Melanocyte of skin (primary cell): ENCODE data around the genes ARG1, CTAGE9, MOXD1 and SLC18B1.

DNA sequence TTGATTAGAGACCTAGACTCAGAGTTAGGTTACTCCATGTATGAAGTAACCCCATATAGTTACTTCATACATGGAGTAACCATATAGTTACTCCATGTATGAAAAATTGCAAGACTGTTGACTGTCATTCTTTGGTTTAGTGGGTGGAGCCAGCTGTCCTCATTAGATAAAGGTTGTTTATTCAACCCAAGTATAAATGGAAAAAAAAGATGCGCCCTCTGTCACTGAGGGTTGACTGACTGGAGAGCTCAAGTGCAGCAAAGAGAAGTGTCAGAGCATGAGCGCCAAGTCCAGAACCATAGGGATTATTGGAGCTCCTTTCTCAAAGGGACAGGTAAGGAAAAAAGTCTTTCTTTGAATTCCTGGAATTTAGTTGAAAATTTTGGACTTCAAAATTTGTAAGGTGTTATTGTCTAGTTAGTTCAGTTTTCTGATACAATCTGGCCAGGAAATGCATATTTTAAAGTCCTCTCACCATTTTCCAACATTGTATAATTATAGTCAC is at the start of gene ARG1:
ARG1 (plus strand) TSS at position 221 of the 505 bp plus-strand sequence.
- CAGE, long polyA plus RNA, 2 experiments, result no peak in any of the 2 experiments

GRCh38 chr6:131580224-131580517 is 7.1 kb downstream of the ARG1 start:
- CAGE, long polyA plus RNA, 2 experiments, result no peak in any of the 2 experiments

- CAGE, long polyA plus RNA, 2 experiments, result no peak in any of the 2 experiments
Observed at GRCh38 chr6:131710823-131711300, at the start of gene CTAGE9. Gene CTAGE9 (minus strand): TSS chr6:131711017.

- CAGE, long polyA plus RNA, 2 experiments, result start-site peak on the minus strand in 1 of 2 experiments, at chr6:131948977-131949031 at its widest, 16 to 38 reads per replicate
Observed at GRCh38 chr6:131948495-131949566, 2.3 kb downstream of the CCN2 start.

- CAGE, long polyA plus RNA, 2 experiments, result start-site peak on the minus strand in 2 of 2 experiments, at chr6:132401482-132401530 at its widest, 52 to 349 reads per replicate
Observed at GRCh38 chr6:132401160-132401806, at the start of gene MOXD1. Gene MOXD1 (minus strand): TSS chr6:132401475.

DNA sequence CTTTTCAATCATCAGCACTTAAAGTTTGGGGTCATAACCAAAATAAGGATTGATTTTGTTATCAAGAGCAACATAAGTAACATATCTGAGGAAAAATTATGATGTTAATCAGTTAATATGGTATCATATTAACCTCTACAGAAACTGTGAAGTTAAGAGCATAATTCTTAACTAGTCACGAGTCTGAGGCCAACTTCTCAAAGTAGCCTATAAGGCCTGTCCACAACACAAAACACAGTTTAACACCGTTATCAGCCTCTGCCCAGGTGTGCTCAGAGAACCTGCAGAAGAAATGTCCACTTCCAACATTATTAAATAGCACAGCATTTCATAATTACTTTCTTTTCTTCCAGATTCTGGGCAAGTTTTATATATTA is 1.1 kb downstream of the STX7 start:
- CAGE, long polyA plus RNA, 2 experiments, result no peak in any of the 2 experiments

DNA sequence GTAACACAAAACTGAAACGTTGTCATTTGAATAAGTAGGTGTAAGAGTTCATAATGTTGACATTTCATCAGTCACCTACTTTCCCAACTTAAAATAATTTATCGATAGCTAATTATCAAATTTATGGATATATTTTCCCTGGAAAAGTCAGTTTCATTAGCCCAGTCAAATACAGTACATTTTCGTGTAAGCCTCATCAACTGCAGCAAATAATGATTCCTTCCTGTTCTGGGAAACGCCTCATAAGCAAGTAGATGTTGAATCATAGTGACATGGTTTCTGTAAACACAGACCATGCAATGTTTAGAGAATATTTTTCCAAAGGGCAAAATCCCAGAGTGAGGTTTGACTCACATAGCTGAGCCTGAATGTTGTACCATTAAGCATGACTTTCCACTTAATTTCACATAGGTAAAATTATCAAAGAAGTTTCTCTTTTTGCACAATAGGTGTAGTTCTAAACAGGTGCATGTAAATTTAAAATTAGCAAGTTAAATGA is 16.7 kb upstream of the VNN1 start:
- CAGE, long polyA plus RNA, 2 experiments, result no peak in any of the 2 experiments

DNA sequence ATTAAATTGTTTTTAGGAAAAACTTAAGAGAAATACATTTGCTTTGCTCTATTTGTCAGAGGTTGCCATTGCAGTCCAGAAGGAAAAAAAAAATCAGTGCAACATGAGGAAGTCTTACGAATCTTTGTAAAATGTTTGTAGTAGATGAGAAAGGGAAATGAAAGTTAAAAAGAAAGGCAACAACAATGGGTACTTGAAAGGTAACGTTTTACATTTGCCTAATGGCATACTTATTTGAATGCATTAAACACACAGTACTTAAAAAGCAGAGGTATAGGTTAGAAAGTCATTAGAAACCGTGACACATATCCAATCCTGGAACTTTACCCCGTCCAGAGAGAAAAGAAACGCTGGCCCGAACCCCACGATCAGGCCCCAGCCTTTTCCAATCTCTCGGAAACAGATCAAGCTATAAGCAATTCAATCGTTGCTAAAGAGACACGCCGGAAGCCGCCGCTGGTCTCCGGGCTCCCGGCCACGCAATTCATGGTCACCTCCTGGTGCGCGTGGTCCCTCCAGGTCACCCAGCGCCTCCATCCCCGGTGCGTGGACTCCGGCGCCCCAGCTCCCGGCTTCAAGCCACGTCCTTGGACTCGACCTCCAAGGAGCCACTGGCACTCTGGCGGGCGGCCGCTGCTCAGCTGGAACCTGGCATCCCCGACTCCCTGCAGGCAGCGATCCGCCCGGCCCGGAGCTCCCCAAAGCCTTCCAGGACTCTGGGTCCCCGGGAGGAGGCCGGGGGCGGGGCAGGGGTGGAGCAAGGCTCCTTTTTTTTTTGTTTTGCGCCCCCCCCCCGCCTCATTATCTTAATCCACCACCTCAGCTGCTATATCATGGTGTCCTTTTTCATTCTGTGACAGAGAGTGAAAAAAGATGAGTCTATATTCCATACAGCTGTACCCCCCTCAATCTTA is at the start of gene SLC18B1:
SLC18B1 (minus strand) TSS at position 718 of the 914 bp plus-strand sequence.
- CAGE, long polyA plus RNA, 2 experiments, result no peak in any of the 2 experiments

GRCh38 chr6:133046955-133047389 is 194.2 kb upstream of the EYA4 start:
- CAGE, long polyA plus RNA, 2 experiments, result no peak in any of the 2 experiments

DNA sequence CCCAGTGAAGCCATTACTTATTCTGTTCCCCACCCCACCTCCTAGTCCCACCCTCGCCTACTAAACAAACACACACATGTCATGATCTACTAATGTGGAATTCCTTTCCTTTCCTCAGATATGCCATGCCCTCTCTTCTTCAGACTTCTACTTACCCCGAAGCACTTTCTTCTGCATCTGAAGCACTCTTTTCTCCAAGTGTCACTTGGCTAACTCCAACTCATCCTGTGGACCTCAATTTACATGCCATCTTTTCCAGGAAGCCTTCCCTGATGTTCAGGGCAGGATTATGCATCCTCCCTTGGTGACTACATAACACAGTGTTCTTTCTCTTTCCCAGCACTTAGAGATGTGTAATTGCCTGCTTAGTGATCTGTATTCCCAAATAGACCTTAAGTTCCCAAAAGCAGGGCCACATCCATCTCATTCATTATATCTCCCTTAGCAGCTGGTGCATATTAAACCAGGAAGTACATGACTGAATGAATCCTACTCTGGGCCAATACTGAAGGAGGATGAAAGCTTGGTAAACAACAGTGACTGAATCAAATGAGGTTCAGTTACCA is 121.6 kb upstream of the TCF21 start:
- CAGE, long polyA plus RNA, 2 experiments, result no peak in any of the 2 experiments

DNA sequence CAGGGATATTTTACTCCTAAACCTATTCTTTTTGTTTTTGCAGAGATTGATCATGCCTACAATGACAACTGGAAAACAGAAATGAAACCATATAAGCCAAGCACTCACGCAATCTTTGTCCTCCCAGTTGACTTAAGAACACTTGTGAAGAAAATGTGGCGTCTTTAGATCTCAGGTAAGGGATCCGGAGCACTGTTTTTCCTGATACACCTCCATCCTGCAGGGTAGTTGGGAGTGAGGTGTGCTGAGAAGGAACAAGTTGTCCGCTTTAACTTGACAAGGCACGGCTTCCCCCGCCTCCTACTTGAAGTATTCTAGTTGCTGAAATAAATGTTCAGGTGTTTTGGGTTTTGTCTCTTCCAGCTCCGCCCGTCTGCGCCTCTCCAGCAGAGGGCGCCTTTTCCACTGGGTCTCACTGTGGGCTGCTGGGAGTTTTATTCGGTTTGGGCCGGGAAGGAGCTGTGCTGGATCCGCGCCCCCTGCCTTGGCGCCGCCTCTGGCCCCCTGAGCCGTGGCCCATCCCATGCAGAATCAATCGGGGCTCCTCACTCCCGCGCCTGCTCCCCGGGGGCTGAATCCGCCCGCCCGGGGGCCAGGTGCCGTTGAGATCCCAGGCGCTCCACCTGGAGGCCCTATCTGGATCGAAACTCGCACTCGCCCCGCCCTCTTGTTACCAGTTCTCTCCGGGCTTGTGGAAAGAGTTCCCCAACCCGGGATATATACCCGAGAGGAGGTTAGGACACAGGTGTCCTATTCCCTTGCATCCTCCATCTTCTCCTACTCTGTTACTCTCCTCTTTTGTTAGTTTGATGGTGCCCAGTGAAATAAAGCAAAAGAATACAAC is 51.1 kb upstream of the TCF21 start:
- CAGE, long polyA plus RNA, 2 experiments, result no peak in any of the 2 experiments

DNA sequence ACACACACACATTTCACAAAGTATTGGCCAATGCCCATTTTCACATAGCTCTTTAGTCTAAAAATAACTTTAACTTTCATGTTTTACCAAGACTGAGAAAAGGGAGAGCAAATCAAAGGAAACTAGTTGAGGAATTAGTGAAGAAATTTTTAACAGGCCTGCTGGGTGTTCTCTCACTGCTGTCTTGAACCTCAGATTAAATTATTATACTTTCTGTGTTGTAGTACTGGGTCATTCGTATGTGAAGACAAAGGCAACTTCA is 1.7 kb upstream of the TCF21 start:
- CAGE, long polyA plus RNA, 2 experiments, result no peak in any of the 2 experiments

DNA sequence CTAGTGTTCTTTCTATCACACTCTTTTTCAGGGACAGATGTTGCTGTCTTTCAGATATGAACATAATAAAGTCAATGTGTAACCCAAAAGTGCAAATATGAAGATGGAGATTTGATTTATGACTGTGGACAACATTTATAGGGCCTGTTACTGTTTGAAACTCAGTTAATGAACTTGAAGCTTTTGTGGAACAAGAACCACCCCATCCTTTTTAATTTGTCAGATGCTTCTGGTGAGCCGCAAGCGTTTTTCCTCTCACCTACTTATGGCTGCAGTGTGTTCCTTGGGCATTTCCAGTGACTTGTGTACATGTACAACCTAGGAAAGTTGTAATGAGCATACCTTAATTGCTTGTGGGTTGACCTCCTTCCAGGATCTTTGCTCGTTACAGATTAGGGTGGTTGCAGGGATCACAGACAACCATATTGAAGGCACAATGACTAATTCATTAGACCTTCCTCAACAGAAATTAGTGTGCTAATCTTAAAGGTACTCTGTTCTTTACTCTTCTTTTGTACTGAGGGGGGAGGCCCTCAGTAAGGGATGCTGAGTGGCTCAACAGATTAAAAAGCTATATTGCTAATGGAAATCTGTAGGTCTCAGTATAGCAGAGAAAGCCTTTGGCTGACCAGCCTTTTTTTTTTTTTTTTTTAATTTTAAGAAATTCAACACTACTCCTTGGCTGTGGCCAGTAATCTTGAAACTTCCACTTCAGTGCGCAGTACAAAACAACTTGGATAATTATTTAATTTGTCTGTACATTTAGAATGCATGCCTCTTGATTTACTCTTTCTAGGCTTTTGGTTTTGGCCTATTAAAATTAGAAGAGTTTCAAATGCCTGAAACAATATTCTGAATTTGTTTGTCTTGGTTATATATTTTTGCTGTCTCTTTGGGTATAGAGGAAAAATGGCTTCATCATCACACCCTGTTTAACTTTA is 7.0 kb downstream of the TBPL1 start:
- CAGE, long polyA plus RNA, 2 experiments, result no peak in any of the 2 experiments

GRCh38 chr6:133988605-133989301 is 35.7 kb downstream of the TBPL1 start:
- CAGE, long polyA plus RNA, 2 experiments, result no peak in any of the 2 experiments

DNA sequence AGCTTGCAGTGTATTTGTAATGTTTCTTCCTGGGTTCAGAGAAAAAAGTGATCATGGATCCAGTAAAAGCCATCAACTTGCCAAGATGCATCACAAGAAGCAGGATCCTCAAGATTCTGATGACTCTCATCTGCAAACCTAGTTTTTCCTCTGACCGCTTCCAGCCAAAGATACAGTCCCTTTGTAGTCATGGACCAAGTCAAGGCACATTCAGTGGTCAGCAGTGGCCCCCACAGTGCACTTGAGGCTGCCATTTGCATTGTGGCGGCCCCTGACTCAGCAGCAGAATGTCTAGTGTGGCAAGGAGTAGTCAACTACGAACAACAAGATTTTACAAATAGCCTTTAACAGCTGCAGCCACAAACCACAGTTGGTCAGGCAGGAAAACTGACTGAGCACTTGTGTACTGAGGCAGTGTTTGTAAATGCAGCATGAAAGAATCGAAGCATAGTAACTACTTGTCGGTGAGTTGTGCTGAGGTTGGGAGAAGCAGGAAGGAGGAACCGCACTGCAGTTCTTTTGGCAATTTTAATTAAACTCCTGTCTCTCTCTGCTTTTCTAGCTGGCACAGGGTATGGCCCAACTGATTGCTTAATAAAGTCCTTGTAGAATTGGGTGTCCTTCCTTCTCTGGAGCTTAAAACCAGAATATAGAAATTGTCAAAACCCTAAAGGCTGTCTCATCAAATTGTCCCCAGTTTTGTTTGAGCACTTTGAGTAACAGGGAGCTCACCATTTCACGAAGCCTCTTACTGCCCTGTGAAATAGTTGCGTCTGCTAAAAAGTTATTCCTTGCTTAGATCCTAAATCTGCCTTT is 49.5 kb downstream of the SLC2A12 start:
- CAGE, long polyA plus RNA, 2 experiments, result no peak in any of the 2 experiments

DNA sequence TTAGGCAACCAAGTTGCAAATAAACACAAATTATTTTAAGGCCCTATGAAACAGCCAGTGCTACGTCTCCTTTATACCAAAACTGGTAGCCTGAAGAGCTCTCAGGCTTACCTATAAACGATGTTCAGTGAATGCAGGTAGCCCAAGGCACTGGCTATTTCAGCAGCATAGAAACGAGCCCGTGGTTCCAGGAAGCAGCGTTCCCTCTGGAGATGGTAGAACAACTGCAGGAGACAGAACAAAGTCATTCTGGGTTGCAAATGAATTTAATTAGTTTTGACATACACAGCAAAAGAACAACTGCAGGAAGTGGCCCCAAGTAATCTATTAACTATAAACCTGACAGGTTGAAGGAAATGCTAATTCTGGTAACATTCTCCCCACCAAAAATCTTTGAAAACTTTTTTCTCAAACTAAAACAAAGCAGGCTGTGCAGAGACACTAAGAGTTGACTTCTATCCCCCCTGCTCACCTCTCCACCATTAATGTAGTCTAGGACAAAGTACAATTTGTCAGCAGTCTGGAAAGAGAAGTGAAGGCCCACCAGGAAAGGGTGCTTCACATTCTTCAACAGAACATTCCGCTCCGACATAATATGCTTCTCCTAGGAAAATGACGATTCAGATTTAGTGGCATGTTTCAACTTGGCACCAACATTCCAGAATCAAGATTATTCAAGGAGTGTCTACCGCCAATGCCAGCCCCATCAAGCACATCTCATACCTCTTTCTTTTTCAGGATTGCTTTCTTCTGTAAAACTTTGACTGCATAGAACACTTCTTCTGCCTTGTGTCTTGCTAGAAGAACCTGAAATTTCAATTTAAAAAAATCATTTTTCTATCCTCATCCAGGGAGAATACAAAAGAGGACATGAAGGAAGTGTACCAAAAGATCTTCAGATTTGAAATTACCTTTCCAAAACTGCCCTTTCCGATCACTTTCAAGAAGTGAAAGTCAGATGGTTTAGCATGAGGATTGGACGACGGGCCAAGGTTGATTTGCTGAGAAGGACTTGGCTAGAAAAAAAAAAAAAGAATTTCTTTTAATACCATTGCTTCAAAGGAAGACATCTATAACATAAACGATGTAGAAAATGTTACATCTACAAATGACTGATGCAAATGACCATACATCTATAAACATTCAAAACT is 120.5 kb upstream of the SLC2A12 start:
- CAGE, long polyA plus RNA, 2 experiments, result no peak in any of the 2 experiments

DNA sequence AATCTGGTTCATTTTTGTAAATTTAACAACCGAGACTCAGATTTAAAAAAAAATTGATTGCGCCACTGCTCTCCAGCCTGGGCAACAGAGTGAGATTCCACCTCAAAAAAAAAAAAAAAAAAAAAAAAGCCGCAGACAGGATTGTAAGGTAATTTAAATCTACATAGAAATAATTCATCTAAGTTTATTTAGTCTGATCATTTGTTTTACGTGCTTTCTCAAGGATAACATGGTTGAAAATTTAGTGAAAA is 65.5 kb downstream of the SGK1 start:
- CAGE, long polyA plus RNA, 2 experiments, result no peak in any of the 2 experiments

- CAGE, long polyA plus RNA, 2 experiments, result no peak in any of the 2 experiments
Observed at GRCh38 chr6:134307384-134307662, 10.6 kb downstream of the SGK1 start.

GRCh38 chr6:134312217-134312799 is 5.6 kb downstream of the SGK1 start:
- CAGE, long polyA plus RNA, 2 experiments, result no peak in any of the 2 experiments

- CAGE, long polyA plus RNA, 2 experiments, result no peak in any of the 2 experiments
Observed at GRCh38 chr6:134676380-134677277, 273.3 kb downstream of the ALDH8A1 start.